ENCODE measurements around the gene YOD1.

DNA sequence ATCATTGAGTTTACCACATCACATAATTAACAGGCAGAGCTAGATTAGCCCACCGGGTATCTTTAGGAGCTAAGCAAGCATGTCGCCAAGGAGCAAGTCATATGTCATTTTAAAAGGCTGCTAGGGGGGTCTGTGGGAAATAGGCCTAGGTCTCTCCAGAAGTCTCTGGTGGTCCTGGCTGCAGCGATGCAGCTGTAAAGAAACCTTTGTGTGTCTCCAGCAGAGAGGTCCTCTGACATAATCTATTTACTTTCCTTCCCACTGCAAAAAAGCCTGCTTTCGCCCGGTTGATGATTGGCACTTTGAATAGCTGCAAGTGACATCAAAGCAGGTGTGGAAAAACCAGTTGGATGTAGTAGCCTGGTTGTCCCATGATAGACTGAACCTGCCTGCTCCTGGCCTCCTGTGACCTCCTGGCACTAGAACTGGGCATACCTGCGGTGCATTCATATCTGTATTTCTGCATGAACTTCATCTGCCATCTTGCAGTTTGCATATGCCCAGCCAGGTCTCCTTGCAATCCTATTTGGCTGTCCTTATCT, 13.8 kb downstream of the RASSF5 start:
- RAMPAGE, long total RNA = no peak
- RRBS = no CpG with 5 or more reads among the region's 6 CpGs

DNA sequence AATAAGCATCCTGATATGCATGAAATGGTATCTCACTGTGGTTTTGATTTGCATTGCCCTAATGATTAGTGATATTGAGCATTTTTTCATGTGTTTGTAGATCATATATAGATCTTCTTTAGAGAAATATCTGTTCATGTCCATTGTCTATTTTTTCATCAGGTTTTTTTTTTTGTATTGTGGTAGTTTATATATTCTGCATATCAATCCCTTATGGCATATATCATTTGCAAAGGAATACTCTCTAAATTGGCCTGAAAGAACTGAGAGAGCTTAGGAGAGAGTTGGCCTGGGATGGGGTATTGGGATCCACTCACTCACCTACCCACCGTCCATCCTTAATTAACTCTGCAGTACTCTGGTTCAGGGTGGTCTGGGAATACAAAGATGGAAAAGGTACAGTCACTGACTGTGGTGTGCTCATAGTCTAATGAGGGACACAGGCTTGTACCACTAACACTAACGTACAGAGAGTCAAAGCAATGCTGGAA, 41.1 kb downstream of the EIF2D start:
- RAMPAGE, long total RNA = no peak
- RRBS = no CpG with 5 or more reads among the region's 2 CpGs

DNA sequence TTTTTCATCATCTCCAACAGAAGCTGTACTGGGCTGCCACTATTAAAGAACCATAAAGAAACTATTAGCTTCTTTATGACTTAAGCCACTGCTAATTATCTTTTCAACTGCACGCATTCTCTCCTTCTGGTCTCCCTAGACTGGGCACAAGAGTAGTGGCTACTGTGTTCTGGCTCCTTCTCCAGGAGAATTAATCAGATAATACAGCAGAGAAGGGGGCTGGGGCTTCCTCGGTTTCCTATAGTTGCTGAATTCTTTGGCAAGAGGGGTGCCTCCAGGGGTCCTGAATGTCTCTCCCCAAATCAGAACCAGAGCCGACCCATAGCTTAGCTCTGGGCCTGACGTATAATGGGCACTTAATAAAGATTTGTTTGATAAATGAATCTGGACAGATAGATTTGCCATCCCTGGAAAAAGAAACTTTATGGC, 19.2 kb upstream of the MAPKAPK2 start:
- RAMPAGE, long total RNA = no peak
- RRBS = no CpG with 5 or more reads among the region's 4 CpGs

DNA sequence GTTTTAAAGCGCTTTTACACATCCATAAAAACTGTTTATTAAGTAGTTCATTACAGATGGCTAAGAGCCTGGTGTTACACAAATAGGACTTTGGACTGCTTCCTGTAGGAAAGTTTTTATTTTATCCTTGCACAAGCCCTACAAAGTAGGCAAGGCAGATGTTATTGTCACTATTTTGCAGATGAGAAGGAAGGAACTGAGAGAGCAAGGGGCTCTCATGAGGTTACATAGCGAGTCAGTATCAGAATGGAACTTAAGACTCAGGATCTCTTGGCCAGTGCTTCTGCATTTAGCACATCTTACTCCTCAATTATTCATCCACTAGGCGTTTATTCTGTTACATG, 2.6 kb upstream of the MAPKAPK2 start:
- RAMPAGE, long total RNA = no peak
- RRBS = no CpG with 5 or more reads among the region's 3 CpGs

- RAMPAGE, long total RNA = no peak
- RRBS = no CpG with 5 or more reads among the region's 4 CpGs
These were observed 2.4 kb downstream of the MAPKAPK2 start for GRCh38 chr1:206687236-206687470.

DNA sequence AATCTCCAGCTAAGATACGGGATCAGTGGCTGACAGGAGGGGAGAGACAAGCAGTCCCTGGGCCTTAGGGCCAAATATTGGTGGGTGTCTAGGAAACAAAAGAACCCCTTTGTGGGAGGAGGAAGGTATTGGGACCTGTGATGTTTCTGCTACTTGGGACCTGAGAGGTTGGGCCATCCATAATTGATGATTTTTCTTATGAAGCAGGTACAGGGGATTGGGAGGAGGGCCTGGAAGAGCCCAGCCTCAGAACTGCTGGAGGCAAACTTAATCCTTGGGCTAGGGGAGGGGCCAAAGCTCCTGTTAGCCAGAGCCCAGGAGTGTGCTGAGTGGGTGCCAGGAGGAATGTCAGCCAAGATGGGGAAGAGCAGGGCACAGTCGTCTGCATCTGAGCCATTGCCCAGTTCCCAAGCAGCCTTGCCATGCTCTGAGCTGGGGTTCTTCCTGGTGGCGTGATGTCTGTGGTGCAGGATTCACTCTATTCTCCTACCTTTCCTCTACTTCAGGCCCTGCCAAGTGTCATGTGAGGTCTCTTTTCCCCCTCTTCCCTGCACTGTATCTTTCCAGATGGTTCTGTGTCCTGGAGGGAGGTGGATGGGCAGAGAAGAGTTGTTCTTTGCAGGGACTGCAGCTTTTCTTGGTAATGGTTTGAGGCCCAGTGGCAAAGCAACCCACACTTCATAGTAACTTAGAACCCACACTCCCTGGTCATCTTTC, 5.8 kb downstream of the MAPKAPK2 start:
- RAMPAGE, long total RNA = no peak
- RRBS = no CpG with 5 or more reads among the region's 3 CpGs

DNA sequence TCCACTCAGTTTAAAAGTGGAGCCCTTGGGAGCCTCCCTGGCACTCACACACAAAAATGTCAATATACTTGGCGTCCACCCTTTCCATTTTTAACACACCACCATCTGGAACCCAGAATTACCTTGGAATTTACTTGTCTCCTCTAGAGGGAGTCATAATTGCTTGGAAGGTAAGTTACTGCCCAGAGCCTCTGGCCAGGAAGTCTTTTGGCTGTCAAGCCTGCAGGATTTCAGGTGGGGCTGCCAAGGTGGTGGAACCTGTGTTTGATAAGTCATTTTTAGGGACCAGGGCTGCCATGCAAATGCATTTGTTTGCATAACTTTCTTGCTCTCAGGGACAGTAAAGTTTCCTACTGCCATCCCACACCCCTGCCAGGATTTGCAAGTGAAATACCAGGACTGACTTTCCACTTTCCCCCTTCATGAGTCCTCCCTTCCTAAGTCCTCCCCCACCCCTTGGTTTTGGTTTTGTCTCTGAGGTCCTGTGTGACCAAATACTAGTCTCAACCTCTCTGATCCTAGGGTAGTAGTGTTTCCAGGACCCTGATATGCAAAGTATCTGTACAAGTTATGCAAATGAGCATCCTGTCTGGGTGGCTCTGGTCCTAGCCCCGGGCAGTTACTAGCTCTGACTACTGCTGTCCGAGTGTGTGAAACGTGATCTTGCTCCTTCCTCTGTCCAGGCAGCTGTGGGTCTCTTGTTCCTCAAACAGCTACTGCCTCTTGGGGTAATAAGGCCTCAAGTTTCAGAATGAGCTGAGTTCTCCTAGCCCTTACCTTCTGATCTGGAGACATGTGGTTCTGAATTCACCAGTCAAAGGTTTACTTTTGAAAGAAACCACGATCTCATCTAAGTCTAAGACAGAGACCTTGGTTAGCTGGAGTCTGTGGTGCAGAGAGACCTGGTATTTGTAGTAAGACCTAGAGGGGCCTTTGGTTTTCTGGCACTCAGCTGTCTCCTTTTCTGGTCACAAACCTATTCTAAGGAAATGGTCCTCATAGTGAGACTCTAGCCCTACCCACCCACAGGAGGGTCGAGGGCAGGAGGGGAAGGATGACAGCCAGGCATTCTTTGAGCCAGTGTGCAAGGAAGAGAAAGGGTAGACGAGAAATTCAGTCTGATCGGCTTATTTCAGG, 31.2 kb upstream of the IL19 start:
- RAMPAGE, long total RNA = no peak
- RRBS = no CpG with 5 or more reads among the region's 8 CpGs

DNA sequence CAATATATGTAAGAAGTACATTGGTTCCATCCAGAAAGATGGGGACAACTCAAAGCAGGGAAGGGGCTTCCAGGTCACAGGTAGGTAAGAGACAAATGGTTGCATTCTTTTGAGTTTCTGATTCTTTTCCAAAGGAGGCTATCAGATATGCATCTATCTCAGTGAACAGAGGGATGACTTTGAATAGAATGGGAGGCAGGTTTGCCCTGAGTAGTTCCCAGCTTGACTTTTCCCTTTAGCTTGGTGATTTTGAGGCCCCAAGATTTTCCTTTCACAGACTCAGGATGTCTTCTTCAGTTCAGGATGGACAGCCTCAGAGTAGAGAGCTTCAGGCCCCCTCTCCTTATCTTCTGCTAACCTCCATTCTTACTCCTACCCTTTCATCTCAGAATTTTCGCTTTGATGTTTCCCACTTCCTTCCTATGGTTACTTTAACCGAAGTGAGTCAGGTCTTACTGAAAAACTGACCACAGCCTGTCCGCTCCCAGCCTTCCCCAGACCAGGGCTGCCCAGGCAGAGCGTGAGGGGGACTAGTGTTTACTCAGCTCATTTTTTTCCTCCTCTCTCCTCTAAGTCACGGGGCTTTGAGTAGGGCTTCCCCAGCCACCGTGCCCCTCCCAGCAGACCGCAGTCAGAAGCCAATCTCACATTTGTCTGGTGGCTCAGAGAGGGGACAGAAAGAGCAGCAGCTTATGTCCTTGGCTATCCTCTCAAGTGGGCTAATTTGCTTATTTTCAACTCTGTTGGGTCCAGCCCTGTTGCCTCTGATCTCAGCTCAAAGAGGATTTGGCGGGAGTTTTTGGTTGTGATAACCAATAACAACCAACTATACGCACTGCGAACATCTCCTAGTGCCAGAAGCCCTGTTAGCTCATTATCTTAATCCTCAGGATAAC, 4.3 kb upstream of the IL19 start:
- RAMPAGE, long total RNA = no peak
- RRBS = no CpG with 5 or more reads among the region's 10 CpGs

- RAMPAGE, long total RNA = no peak
- RRBS = no CpG with 5 or more reads among the region's 5 CpGs
These were observed 681 bp upstream of the IL19 start for GRCh38 chr1:206769732-206770452.

- RAMPAGE, long total RNA = no peak
- RRBS = no CpG with 5 or more reads among the region's 3 CpGs
These were observed 44.6 kb upstream of the IL10 start for GRCh38 chr1:206816758-206817382.

GRCh38 chr1:206865904-206866504, 581 bp downstream of the IL20 start:
- RAMPAGE, long total RNA = no peak
- RRBS = no CpG with 5 or more reads among the region's 9 CpGs

DNA sequence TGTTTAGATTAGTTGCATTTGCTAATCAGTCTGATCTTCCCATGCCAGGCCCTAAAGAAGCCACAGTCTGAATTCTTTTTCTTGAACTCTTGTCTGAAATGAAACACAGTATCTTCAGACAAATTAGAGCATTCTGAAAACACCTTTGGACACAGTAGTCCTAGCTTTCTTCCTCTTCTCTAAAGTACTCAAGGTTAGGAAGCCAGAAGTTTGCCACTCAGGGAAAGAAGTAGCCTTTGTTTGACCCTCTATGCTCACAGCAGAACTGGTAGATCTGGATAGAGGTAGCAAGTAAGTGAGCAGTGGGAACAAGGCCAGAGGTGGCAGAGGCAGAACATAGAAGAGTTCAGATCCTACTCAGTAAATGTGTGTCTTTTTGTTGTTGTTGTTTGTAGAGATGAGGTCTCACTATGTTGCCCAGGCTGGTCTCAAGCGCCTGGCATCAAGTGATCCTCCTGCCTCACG, 7.3 kb upstream of the PIGR start:
- RAMPAGE, long total RNA = no peak
- RRBS = no CpG with 5 or more reads among the region's 2 CpGs

- RAMPAGE, long total RNA = no peak
- RRBS = no CpG with 5 or more reads among the region's 5 CpGs
These were observed 11.6 kb downstream of the C1orf116 start for GRCh38 chr1:207021006-207021215.

DNA sequence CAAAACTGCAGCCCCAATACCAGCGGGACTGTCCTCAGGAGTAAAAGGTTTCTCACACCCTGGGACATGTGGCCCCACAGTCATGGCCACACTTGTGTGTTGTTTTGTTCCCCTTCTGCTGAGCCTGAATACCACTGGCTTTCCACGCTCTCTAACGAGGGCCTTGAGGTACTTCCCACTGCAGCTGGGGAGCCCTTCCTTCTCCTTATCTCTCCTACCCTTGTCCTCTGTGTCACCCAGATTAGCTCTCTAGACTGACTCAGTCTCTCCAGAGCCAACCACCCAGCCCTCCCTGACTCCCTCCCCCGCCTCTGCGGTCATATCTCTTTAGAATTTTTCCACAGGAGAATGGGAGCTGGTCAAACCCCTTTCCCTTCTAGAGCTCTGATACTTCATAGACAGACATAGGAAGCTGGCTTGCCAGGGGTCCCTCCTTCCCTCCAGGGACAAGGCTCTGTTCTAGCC, 8.2 kb downstream of the C1orf116 start:
- RAMPAGE, long total RNA = no peak
- RRBS = no CpG with 5 or more reads among the region's 5 CpGs

- RAMPAGE, long total RNA = no peak
- RRBS = no CpG with 5 or more reads among the region's 5 CpGs
These were observed 8.0 kb downstream of the YOD1 start for GRCh38 chr1:207042841-207043664.

- RAMPAGE, long total RNA = no peak
- RRBS = 3% methylated on average over 8 of the region's 43 CpGs
These were observed at the start of gene YOD1 for GRCh38 chr1:207050882-207051936. TSS of gene YOD1 (minus strand) at chr1:207051208.

DNA sequence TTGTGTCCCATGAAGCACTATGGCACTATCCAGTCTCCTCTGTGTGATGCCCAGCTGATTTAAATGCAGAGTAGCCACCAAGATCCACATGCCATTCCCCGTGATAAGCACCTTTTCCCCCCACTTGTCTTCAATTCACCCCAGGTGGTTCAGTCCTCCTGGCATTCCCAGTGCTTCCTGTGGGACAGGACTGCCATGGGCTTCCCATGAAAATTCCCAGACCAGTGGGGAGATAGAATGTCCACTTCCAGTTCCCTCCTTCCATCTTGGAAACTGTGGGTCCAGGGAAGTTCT, 49.1 kb downstream of the C4BPA start:
- RAMPAGE, long total RNA = no peak
- RRBS = no CpG with 5 or more reads among the region's 1 CpG

- RAMPAGE, long total RNA = no peak
- RRBS = no CpG with 5 or more reads among the region's 6 CpGs
These were observed 37.0 kb upstream of the CD55 start for GRCh38 chr1:207284331-207285018.

- RAMPAGE, long total RNA = no peak
- RRBS = no CpG with 5 or more reads among the region's 7 CpGs
These were observed 846 bp downstream of the CD55 start for GRCh38 chr1:207322339-207322709.

DNA sequence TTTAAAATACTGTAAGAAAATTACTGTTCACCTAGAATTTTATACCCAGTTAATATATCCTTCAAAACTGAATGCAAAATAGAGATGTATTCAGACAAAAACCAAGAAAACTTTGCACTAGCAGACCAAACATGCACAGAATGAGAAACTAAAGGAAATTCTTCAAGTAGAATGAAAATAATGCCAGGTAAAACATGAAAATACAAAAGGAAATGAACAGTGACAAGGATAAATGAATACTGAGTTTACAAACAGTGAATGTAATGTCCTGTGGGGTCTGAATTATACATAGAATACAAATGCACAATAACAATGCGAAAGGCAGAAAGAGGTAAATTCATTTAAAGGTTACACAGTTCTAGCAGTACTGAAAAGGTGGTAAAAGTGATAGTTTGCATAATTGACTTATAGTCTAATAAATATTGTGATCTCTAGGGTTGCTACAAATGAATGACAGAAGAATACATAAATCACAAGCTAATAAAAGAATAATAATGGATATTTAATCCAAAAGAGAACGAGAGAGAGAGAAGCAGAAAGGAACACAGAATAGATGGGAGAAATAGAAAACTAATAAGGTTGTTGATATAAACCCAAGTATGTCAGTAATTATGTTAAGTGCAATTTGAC, 12.9 kb downstream of the CD55 start:
- RAMPAGE, long total RNA = no peak
- RRBS = no CpG with 5 or more reads among the region's 2 CpGs

Measured in cardiac muscle cell (in vitro differentiated cells and primary cell).